ENCODE measurements around the gene UBXN4.

DNA sequence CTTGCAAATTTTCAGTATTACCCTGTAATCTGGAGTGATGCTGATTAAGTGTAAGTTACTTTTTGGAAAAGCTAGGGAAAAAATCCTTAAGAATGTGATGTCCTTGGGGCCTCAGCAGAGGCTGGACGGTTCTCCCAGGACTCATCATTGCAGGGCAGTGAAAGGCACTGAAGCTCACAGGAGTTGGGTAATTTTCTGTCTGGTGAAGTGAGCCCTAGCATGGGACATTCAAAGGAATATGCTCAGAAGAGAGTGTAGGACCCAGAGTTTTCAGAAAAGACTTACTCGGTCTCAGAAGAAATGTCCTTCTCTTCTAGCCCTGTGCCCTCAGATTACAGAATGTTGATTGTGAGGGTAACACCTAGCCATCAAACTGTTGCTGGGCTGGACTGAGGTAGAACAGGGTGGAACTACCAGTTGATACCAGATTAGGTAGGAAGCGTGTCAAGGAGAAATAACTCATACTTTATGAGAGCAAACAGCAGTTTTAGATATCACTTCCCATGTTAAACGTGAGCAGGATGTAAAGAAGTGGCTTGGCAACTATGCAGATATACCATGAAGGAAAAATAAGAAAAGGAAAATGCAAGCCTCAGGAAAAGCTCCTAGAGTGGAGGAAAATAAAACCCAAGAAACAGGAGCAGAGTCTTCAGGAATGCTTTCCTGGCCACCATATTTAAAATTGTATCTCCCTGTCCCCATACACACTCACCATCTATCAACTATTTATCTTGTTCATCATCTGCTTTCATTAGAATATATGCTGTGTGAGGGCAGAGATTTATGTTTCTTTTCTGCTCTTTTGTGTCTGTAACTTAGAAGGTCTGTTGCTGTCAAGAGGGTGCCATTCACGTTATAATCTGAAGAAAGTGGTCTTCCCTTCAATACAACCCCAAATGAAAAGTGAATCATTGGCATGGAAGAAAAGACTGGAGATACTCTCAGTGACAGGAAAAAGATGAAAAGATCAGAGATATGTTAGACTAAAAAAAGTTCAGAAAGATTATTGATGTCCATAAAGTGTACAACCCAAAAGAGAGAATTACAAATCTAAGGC is 23.0 kb downstream of the PLEKHB2 start:
- PRO-cap = no peak

- PRO-cap = no peak
These were observed 144.8 kb downstream of the CCDC74A start for GRCh38 chr2:131672326-131673068.

GRCh38 chr2:131681791-131682059 is 154.0 kb downstream of the CCDC74A start:
- PRO-cap = unidirectional peak, plus-strand start at chr2:131681859

- PRO-cap = no peak
These were observed 93.3 kb upstream of the ANKRD30BL start for GRCh38 chr2:132254779-132255741.

DNA sequence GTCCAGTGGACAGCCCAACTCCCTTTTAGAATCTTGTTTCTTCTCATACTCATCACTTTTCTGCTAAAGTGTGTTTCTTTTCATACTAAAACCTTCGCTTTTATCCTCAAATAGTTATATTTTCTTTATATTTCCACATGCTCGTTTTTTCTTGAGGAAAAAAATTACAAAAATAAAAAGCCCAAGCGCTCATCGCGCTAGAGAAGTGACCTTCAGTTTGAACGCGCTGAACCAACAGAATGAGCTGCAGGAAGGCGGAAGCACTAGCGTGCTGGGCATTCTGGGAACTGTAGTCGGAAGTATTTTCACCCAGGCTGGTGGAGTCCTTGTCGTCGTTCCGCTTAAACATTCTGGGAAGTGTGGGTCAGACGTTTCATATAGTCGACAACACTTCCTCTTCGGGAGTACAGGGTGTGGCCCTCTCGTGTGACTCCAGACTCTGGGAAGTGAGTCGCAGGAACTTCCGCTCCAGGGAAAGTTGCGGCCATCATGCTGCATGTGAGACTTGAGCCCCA is 84.3 kb upstream of the GPR39 start:
- PRO-cap = no peak

DNA sequence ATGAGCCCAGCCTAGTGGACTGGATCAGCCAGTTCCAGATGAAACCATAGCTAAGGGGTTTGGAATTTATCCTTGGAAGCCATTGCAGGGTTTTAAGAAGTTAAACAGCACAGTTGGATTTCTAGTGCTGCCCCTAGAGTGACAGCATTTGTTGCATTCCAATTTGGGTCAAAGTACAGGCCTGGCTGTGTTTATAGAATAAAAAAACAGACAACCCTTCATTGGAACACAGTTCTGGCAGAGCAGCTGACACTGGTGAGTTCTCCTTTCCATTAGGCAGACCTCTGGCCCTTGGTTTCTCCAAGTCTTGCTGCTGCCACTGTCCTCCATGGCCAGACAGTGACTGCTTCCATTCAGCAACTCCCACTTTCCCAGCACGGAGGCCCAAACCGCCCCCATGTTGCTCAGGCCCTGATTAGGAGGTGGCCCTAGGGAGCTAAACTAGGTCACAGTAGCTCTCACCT is 8.0 kb downstream of the GPR39 start:
- PRO-cap = no peak

GRCh38 chr2:132543110-132543947 is 126.7 kb downstream of the LYPD1 start:
- PRO-cap = no peak

GRCh38 chr2:133156626-133157372 is 411.5 kb downstream of the NCKAP5 start:
- PRO-cap = no peak

DNA sequence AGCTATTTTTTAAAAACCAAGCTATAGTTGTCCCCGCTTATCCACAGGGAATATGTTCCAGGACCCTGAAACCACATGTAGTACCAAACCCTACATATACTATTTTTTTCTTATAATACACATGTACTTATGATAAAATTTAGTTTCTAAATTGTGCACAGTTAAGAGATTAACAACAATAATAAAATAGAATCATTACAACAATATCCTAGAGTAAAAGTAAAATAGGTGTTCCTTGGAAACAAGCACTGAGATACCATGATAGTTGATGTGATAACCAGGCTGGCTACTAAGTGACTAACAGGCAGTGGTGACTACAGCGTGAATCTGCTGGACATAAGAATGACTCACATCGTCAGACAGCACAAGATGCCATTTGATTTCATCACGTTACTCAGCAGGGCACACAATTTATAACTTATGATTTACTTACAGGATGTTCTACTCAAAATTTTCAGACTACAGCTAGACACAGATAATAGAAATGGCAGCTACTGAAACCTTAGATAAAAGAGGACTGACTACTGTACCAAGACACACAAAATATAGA is 367.3 kb downstream of the NCKAP5 start:
- PRO-cap = no peak

DNA sequence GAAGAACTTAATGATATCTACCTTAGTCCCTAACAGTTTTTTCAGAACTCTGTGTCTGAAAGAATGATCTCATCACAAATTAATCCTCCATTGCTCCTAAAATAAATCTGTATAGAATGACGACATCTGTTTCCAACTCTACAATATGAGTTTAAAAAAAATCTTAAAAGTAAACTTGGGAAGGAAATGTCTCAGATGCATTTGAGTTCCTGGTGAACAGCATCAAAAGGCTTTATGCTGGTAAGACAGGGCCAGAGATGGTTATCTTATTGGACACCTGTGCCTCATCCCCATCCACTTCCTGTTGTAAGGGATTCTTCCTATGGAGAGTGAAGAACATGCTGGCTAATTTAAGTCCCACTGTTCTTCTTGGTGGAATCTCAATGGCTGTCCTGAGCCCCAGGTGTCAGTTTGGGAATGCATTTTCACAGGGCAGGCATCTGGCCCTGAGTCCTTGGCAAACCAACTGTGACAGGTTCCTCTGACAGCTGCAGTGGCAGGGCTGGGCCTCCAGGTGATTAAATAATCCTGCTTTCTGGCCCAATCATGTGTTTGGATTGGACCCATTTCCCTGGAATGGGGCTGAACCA is 12.9 kb upstream of the NCKAP5 start:
- PRO-cap = no peak

DNA sequence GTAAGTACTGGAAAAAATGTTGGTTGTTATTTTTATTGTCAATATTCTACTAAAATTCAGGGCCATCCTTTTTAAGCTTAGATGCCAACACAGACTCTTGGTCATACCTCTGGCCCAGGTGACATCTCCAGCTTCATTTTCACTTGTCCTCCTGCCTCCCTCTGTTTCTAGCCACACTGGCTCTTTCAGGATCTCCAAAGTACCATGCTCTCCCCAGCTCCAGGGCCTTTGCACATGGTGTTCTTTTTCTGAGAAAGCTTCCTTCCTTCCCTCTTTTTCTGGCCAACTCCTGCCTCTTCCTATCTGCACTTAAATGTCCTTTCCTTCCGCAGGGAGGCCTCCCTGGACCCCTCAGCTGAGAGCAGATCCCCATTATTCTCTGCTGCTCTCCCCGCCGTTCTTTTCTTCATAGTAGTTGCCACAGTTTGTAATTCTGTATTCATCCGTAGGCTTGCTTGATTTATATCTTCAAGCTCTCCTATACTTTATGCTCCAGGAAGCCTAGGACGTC is 98.2 kb upstream of the MGAT5 start:
- PRO-cap = no peak

- PRO-cap = no peak
These were observed 4.6 kb downstream of the MGAT5 start for GRCh38 chr2:134258453-134258984.

DNA sequence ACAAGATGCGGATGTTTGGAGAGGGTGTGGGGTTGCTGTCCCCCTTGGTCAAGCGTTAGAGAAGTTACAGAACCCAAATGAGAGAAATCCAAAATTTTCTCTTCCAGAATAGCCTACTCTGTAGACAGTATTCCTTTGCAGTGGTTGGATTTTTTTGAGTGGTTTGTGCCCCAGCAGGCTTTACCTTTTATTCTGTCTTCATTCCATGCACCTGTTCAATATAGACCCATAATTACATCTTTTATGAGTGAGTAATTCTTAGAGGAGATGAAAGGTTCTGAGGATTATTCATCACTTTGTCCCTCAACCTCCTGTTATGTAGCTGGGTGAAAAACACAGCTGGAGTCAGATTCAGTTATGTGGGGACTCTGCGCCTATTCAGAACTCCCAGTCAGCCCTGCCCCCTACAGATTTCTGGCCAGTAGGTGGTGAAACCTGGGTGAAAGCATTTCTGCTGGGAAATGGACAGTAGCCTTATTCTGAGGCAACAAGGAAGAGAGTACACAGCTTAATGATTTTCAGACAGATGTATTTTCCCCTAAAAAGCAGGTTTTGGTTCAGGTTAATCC is 107.7 kb downstream of the MGAT5 start:
- PRO-cap = no peak

- PRO-cap = no peak
These were observed 192.6 kb downstream of the MGAT5 start for GRCh38 chr2:134446405-134446963.

DNA sequence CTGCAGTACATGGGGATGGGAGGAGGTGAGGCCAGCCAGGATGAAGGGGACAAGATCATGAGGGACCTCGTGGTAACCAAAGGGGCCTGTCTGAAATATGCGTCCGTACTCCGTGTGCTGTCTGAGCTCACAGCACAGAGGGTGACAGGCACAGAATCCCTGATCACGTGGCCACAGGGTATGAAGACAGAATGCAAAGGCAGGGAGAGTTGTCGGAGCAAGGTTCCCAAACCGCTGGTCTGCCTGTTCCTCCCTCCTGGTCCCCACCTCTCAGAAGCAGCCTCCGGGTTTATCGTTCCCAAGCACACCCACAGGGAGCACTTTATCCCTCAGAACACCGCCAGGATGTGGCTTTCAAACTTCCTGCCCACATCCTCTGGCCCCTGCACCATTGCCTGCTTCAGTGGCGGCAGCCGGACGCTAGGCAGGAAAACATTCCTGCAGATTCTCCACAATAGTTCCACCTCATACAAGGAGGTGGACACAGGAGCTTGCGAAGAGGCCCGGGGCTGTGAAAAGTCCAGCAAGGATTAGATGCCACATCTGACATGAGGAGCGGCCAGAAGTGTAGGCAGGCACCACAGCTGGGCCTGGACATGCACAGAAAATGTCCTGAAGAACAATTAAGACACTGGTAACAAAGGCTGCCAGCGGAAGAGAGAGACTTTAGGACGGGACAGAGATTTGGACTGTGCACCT is 11.9 kb downstream of the TMEM163 start:
- PRO-cap = no peak

DNA sequence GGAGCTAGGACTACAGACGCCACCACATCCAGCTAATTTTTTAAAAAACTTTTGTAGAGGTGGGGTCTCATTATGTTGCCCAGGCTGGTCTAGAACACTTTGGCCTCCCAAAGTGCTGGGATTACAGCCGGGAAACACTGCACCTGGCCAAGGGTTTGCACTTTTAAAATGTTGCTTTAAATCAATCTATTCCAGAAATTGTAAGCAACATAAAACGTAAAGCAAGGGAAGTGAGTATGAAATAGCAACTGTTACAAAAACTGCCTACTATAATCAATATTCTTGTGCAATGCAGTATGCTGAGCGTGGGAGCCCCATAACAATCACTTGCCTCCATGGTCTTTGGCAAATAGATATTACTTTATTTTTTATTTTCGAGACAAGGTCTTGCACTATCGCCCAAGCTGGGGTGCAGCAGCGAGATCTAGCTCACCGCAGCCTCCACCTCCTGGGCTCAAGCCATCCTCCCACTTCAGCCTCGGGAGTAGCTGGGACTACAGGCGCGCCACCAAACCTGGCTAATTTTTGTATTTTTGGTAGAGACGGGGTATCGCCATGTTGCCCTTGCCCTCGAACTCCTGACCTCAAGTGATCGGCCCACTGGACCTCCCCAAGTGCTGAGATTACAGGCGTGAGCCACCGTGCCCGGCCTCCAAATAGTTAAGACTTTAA is 1.3 kb upstream of the CCNT2 start:
- PRO-cap = no peak

GRCh38 chr2:134953602-134954243 is 35.1 kb downstream of the CCNT2 start:
- PRO-cap = no peak

GRCh38 chr2:135052437-135052856 is 355 bp downstream of the RAB3GAP1 start:
- PRO-cap = bidirectional peak, plus-strand start at chr2:135052756, minus-strand start at chr2:135052632

- PRO-cap = no peak
These were observed 102.9 kb upstream of the UBXN4 start for GRCh38 chr2:135638509-135639328.

GRCh38 chr2:135741408-135742433 is at the start of gene UBXN4:
Gene UBXN4, plus strand, starts transcription at chr2:135741855.
- PRO-cap = bidirectional peak, plus-strand start at chr2:135741868, minus-strand start at chr2:135741978; bidirectional peak, plus-strand start at chr2:135742416, minus-strand start at chr2:135742374